Omental fat pad (tissue), 4 donors: ENCODE data around the genes ABTB3 and SELPLG.

- PRO-cap: no peak
- RAMPAGE, long total RNA, 4 experiments: no peak in any of the 4 experiments
Observed at GRCh38 chr12:106246785-106247198, 1.0 kb downstream of the CKAP4 start.

DNA sequence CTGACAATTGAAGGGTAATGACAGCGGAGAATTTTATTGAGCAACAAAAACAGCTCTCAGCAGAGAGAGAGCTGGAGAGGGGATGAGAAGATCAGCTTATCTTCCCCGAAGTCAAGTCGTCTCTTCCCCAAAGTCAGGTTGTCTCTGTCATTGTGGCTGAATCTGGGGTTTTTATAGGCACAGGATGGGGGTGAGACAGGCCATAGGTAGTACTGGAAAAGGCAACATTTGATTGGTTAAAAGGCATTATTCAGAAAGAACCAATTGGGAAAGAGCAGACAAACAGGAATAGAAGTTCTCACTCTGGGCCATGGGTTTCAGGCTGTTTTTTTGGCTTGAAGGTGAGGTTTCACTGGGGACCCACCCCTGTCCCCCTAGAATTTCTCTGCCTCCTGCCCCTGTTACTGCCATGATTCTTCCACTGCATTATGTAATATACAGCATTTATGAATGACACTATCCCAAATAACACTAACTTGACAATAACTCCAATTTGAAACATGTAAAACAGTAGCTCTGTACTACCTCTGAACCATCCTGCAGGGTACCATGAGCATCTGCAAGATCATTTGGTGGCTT lies 23.0 kb upstream of the TCP11L2 start:
- PRO-cap: no peak
- RAMPAGE, long total RNA, 4 experiments: no peak in any of the 4 experiments

GRCh38 chr12:106305221-106305853 lies 2.8 kb downstream of the TCP11L2 start:
- PRO-cap: no peak
- RAMPAGE, long total RNA, 4 experiments: start-site peak on the plus strand in 1 of 4 experiments, at chr12:106305540-106305757 at its widest, 12 reads per replicate

DNA sequence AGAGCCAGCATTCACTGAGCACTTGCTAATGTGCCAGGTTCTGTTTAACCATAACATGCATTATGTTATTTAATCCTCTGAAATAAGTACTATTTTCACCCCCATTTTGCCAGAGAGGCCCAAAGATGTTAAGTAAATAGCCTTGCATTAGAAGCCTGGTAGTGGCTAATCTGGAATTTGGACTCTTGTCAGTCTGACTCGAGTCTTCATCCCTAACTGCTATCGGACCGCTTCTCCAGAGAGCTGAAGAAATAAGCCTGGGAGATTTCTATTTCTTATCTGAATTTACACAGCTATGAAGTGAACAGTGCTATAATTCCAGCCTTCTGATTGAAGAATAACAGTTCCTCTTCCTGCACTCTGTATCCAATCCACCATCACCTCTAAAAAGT lies 2.1 kb downstream of the POLR3B start:
- PRO-cap: no peak
- RAMPAGE, long total RNA, 4 experiments: no peak in any of the 4 experiments

DNA sequence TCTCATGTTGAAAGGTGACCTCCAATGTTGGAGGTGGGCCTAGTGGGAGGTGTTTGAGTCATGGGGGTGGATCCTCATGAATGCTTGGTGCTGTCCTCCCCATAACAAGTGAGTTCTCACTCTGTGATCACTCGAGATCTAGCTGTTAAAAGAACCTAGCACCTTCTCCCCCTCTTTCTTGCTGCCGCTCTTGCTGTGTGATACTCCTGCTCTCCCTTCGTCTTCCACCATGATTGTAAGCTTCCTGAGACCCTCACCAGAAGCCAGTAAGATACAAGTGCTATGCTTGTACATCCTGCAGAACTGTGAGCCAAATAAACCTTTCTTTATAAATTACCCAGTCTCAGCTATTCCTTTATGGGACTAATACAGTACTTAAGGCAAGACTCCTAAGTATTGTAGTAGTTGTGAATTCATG lies 59.3 kb downstream of the RIC8B start:
- PRO-cap: no peak
- RAMPAGE, long total RNA, 4 experiments: no peak in any of the 4 experiments

GRCh38 chr12:107101701-107102079 lies 8.3 kb upstream of the CRY1 start:
- PRO-cap: no peak
- RAMPAGE, long total RNA, 4 experiments: no peak in any of the 4 experiments

- PRO-cap: no peak
- RAMPAGE, long total RNA, 4 experiments: start-site peak on the plus strand in 1 of 4 experiments, at chr12:107318430-107318456 at its widest, 64 reads per replicate
Observed at GRCh38 chr12:107317759-107318635, at the start of gene ABTB3. Gene ABTB3 (plus strand): TSS chr12:107318434.

GRCh38 chr12:107318636-107319106 lies 437 bp downstream of the ABTB3 start:
- PRO-cap: no peak
- RAMPAGE, long total RNA, 4 experiments: no peak in any of the 4 experiments

- PRO-cap: no peak
- RAMPAGE, long total RNA, 4 experiments: no peak in any of the 4 experiments
Observed at GRCh38 chr12:107492394-107493309, 174.4 kb downstream of the ABTB3 start.

DNA sequence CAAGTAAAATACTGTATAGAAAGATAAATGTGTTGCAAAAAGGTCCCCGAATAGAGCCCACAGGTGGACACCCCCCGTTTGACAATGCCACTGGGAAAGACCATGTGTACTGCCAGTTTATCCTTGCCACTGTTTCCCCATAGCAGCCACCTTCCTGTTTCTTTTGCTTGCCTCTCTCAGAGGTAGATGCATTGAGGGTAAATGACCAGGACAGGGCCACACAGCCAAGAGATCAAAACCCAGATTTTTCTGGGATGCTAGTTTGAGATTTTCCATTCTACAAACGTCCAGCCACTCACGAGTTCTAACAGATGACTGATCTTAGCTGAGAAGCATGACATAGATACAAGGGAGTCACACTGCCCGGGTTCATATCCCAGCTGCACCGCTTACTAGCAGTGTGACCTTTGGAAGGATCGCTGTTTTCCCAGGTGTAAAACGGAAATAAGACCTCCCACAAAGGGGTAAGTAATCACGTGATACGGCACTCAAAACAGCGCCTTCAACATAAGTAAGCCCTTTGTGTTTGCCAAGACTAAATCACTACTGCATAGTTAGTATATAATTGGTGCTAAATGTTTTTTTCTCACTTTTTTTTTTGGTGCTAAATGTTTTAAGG lies 730 bp upstream of the PWP1 start:
- PRO-cap: no peak
- RAMPAGE, long total RNA, 4 experiments: no peak in any of the 4 experiments

DNA sequence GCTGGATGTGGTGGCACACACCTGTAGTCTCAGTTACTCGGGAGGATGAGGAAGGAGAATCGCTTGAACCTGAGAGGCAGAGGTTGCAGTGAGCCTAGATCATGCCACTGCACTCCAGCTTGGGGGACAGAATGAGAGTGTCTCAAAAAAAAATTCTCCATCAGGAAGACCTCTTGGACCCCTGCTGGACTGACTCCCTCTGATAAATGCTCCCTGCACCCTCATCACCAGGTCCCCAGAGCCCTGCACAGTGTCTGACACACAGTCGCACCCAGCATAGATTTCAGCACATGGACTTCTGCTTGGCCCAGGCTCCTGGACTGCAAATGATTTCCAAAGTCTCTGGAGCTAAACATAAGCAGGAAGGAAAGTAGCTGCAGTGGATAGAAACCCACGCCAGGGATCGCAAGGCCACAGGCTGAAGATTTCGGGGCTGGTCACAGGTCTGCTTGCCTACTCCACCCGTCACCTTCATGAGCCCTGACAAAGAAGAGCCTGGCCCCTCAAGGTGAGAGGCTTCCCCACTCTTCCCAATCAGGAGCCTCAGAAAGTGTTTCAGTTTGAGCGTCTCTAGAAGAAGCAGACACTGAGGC lies 16.9 kb upstream of the WSCD2 start:
- PRO-cap: no peak
- RAMPAGE, long total RNA, 4 experiments: no peak in any of the 4 experiments

GRCh38 chr12:108129934-108130474 lies 916 bp downstream of the WSCD2 start:
- PRO-cap: no peak
- RAMPAGE, long total RNA, 4 experiments: no peak in any of the 4 experiments

DNA sequence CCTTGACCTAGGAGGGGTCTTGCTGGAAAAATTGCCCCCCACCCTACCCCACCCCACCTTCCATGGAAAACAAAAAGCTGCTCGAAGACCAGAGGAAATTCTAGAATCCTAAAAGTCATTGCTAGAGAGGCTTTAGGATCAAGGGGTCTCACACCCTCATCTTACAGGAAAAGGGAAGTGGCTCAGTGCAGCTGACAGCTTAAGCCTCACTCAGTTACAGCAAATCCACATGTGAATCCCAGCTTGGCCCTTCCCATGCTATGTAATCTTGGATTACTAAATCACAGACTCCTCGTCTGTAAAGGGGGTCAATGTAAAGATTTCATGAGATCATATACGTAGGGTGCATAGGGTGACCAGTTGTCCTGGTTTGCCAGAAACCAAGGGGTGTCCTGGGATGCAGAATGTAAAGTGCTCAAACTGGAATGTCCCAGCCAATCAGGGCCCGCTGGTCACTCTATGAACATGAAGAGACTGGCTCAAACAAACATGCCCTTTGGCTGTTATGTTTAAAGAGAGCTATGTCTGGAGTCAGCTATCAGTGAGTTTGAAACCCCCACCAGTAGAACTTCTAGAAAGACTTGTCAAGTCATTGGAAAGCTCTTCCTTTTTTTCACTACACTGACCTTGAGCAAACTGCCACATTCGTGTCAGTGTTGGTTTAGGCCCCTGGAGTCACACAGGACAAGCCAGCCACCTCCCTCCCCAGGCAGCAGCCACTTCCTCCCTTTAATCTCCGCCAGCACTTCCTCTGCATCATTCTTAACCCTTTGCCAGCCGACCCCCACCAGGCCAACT lies 25.7 kb downstream of the CMKLR1 start:
- PRO-cap: no peak
- RAMPAGE, long total RNA, 4 experiments: no peak in any of the 4 experiments

GRCh38 chr12:108337354-108337951 lies 1.7 kb downstream of the CMKLR1 start:
- PRO-cap: no peak
- RAMPAGE, long total RNA, 4 experiments: no peak in any of the 4 experiments

GRCh38 chr12:108568779-108569220 lies 6.4 kb downstream of the ISCU start:
- PRO-cap: no peak
- RAMPAGE, long total RNA, 4 experiments: no peak in any of the 4 experiments

- PRO-cap: no peak
- RAMPAGE, long total RNA, 4 experiments: no peak in any of the 4 experiments
Observed at GRCh38 chr12:108616799-108617826, 16.6 kb downstream of the SELPLG start.

- PRO-cap: no peak
- RAMPAGE, long total RNA, 4 experiments: start-site peak on the minus strand in 4 of 4 experiments, at chr12:108633789-108633896 at its widest, 42 to 260 reads per replicate
Observed at GRCh38 chr12:108633461-108634293, at the start of gene SELPLG. Gene SELPLG (minus strand): TSS chr12:108633894.

DNA sequence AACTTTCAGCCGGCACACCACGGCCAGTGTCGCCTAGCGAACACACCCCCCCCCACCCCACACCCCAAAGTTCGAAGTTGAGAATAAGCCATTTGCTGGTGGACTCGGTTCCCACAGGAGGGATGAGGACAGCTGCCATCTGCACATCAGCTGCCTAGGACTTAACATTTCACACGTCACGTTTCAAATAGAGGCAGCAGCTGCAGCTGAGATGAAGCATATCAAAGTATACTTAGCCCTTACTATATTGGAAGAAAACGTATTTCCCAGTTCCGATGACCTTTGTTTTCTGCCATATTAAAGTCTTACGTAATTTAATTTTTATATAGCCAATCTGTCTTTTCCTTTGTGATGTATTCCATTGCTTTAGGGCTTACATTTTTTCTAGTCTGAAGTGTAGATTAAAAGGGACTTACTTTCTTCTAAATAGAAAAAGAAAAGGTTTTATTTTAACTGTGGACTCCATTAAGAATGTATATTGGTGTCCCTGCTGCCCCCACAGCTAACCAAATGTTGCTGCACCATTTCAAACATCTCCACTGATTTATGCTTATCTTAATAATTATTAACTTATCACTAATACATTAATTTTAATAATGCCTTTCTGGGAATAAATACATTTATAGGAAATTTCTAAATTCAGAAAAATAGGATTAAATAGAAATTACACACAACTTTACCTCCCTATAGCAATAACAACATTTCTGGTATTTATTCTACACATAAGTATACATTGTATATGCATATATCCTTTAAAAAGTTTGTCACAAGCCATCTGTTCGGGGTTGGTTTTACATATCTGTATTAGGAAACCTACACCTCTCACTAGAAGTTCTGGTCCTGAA lies 9.1 kb upstream of the SELPLG start:
- PRO-cap: no peak
- RAMPAGE, long total RNA, 4 experiments: no peak in any of the 4 experiments

GRCh38 chr12:108658532-108658968 lies 24.9 kb upstream of the SELPLG start:
- PRO-cap: no peak
- RAMPAGE, long total RNA, 4 experiments: no peak in any of the 4 experiments

- PRO-cap: no peak
- RAMPAGE, long total RNA, 4 experiments: no peak in any of the 4 experiments
Observed at GRCh38 chr12:108686416-108687169, 44.7 kb downstream of the CORO1C start.